SP-49 (cell line): Measurements from ENCODE around the genes ZSCAN25 and AZGP1.

DNA sequence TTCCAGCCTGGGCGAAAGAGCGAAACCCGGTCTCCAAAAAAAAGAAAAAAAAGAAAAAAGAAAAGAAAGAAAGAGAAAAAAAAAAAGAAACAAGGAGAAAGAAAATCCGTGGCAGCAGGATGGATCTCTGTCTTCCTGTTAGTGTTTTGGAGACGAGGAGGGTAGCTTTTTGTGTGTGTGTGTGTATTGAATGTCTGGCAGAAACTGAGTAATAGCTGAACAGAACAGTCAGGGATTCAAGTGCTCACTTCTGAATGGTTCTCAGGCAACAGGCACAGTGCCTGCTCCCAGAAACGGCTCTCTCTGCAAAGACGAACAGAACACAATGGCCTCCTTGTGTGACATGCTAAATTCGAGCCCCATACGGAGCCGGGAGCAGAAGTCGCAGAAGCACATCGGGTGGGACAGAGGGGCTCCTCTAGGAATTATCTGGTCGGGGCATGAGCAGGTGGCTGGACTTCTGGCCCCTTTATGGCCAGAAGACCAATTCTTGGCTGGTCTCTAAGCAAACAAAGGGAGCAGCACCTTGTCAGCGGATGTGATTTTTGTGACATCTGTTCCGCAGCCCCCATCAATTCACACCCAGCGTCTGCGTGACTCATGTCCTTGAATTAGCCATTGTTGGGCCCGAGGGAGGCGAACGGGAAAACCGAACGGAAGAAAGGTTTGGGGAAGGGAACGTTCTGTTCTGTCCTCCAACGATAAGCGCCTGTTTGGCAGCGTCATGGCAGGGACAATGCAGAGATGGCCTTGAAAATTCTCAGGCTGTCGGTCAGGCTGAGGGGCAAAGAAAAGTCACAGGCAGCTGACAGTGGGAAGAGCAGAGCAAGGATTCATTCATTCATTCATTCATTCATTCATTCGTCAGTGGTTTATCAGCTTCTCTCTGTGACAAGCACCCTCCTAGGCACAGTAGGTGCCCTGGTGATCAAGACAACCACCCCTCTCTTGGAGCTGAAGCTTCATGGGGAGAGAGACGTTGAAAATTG lies 47.3 kb upstream of the NPTX2 start:
- PRO-cap = no peak

DNA sequence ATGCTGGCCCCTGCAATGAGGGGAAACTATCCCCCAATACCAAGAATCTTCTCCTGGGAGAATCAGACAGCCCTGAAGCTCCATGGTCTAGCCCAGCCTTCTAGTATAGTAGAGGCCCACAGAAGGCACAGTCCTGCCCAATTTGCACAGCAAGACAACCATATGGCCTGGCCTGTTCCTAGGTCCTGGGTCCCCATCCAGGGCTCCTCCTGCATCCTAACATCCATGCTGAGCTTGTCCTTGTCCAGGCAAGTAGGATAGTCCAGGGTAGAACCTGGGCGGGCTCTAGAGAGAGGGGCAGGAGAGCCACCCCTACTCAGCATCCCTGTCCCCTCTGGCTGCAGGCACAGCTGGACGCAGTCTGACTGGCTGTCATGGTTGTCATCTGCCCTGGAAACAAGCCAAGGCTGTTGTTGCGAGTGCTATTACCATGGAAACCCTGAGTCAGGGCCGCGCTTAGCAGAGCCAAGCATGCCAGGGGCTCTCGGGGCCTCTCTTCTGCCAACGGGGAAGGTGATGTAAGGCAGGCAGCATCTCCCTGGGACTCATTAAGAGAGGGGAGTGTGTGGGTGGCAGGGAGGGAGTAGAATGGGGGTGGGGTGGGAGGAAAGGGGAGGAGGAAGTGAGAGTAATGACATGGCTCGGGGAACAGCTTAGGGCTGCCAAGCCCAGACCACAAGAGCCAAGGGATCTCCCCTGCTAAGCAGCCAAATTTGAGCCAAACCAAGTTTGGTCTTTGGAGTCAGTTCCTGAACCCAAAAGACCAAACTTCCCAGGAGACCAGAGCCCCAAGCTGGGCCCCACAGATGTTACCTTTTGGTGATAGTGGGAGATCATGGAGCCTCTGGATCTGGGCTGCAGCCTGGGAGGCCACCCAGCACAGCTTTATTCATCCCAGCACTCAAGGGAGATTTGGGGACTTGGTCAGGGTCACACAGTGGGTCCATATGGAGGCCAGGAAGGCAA lies 67.7 kb downstream of the TMEM130 start:
- PRO-cap = no peak

DNA sequence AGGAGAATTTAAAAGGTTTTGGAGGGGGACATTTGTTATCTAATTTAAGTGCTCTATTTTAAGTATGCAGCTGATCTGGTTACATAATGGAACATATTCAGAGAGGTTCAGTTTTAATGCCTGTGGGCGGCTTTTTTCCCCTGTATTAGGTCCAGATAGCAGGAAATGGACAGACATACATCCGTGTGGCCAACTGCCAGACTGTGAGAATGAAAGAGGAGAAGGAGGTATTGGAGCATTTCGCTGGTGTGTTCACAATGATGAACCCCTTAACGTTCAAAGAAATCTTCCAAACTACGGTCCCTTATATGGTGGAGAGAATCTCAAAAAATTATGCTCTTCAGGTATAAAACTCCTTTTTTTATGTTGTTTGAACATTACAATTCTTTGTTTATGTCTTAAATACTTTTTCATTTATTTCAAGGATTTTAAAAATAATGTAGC lies 32.6 kb downstream of the TRRAP start:
- PRO-cap = no peak

DNA sequence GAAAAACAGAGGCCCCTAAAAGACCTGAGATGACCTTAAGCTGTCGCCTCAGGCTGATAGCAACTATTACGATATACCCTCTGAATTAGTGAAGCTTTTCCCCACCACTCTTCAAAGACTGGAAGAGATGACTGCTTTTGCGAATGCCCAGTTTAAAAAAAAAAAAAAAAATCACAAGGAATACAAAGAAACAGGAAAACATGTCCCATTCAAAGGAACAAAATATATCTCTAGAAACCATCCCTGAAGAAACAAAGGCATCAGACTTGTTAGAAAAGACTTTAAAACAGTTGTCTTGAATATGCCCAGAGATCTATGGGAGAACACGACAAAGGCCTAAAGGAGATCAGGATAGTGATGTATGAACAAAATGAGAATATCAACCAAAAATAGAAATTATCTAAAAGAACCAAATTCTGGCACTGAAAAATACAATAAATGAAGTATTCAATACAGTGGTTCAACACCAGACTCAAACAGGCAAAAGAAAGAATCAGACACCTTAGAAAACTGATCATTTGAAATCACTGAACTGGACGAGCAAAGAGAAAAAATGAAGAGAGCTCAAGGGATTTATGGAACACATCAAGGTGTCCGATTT lies 120.9 kb downstream of the SMURF1 start:
- PRO-cap = no peak

GRCh38 chr7:99029915-99030763 lies 113.8 kb downstream of the SMURF1 start:
- PRO-cap = no peak

GRCh38 chr7:99092232-99092780 lies 51.6 kb downstream of the SMURF1 start:
- PRO-cap = no peak

DNA sequence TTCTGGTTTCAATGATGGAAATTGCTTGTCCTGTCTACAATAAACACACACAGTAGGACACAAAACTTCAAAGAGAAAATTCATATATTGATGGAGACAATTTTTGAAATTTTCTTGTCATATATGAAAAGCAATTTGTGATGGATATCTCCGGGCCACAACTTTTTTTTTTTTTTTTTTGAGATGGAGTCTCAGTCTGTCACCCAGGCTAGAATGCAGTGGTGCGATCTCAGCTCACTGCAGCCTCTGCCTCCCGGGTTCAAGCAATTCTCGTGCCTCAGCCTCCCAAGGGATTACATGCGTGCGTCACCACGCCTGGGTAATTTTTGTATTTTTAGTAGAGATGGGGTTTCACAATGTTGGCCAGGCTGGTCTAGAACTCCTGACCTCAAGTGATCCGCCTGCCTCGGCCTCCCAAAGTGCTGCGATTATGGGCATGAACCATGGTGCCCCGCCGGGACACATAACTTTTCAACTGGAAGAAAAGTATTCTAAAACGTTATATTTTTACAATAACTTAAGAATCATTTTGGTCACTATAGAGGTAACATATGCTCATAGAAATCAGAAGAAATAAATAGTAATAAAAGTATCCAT lies 40.1 kb downstream of the SMURF1 start:
- PRO-cap = no peak

DNA sequence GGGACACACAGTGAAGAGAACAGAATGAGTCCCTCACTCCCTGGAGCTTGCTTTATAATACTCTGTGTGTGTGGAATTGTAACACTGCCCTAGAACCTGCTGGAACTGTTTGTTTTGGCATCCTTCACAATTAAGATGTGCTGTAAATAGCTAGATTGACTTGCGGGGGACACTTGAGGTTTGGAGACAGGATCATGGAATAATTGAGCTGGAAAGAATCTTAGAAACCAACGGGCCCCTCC lies 57.7 kb upstream of the ARPC1A start:
- PRO-cap = no peak

- PRO-cap = no peak
Measured at GRCh38 chr7:99326214-99326968, 693 bp downstream of the ARPC1A start.

DNA sequence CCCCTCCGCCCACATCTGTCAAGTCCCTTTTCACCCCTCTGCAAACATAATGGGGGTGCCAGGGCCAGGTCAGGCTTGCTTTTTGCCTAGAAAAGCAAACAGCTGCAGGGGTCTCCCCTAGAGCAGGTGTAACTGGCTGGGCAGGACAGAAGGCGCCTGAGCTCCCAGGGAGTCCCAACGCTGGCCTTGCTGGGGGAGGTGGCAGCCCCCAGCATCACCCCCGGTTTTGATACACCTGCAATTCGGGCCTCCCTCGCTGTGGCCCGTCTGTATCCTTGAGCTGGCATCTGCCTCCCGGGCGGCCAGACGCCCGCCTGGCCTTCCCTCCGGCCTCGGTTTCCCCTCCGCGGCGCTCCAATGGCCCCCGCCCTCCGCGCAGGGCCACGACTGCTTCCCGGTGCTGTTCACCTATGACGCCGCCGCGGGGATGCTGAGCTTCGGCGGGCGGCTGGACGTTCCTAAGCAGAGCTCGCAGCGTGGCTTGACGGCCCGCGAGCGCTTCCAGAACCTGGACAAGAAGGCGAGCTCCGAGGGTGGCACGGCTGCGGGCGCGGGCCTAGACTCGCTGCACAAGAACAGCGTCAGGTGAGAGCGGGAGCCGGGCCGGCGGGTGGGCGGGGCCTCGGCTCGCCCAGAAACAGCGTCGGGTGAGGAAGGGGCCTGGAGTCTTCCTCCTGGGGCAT lies 16.0 kb downstream of the PDAP1 start:
- PRO-cap = no peak

DNA sequence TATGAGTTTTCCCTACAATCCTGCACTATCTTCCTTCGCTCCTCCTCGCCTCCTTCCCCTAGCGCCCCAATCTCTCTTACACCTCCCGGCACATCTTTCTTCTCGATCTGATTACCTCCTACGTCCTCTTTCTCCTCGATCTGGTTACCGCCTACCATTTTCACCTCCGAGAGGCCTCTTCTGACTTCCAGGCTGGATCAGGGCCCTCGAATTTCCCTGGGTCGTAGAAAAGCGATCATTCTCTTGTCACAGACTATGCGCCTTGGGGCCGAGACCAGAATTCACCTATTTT lies 483 bp downstream of the BUD31 start:
- PRO-cap = no peak

- PRO-cap = bidirectional peak, plus-strand start at chr7:99617004, minus-strand start at chr7:99616894
Measured at GRCh38 chr7:99616256-99617129, at the start of gene ZSCAN25. Gene ZSCAN25, plus strand, starts transcription at chr7:99616946.

- PRO-cap = no peak
Measured at GRCh38 chr7:99635058-99635266, 18.2 kb downstream of the ZSCAN25 start.

DNA sequence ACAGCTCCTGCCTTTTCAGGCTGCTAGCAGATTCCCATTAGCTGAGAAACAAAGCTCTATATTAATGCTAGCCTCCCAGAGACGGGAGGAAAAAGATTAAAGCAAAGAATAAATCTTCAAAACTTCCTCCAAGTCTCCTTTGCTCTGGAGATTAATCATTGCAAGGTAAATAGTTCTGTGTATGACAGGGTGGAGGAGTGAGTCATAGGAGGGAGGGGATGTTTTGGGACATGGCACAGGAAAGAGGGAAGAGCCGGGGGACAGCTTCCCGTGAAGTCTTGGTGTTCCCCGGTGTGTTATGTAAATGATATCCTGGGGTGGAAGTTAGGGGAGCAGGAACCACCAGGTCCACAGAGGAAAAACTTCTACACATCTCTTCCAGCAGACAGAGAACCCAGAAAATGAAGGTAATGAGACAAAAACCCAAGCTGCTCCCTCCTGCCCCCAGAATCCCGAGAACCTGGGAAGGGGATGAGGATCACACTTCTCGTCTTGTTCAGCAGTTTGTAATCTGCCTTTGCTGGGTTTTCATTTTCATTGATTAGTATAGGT lies 19.4 kb upstream of the CYP3A5 start:
- PRO-cap = no peak

GRCh38 chr7:99730015-99730216 lies 5.1 kb downstream of the CYP3A7 start:
- PRO-cap = no peak

DNA sequence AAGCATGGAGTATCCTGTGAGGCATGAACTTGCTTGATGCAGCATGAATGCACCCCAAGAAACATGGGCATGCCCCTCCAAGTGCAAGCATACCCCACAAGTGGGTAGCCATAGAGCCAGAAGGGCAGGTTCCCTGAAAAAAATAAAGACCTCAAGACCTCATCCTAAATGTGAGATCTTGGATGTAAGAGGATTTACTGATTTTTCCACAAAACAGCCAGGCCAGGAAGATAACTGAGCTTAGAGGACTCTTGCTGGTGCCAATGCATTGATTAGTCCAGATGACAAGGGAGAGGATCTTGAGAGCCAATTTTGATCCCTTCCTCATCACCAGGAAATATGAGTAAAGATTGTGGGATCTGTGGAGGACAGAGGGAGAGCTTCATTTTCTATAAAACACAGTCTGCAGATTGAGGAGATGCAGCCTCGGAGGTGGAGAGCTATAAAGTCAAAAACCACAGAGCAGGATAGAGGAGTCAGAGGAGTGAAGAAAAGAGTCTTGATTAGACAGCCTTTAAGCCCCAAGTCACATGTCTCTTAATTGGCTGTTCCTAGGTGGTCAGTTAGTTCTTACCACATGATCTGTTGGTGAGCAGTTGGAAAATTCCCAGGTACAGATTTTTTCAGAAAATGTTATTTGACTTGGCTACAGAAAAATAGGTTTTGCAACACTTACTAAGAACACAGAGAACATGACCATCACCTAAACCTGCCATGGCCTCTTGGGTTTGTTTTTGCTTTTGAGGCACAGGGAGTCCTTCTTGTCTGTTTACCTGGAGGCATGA lies 921 bp upstream of the CYP3A43 start:
- PRO-cap = no peak

- PRO-cap = no peak
Measured at GRCh38 chr7:99829415-99830164, 1.8 kb downstream of the CYP3A43 start.

DNA sequence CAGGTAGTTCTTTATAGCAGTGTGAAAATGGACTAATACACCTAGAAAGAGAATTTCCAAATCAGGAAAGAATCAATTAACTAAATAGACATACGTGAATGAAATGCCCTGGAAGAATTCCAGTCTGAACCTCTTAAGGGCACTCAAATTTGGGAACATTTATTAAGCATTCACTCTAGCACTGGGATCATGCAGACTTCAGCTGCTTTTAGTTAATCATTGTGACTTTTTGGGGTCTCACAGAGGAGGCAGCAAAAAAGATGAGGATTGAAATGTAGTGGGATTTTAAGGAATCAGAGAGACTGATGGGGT lies 5.0 kb downstream of the CYP3A43 start:
- PRO-cap = no peak

GRCh38 chr7:99975391-99976417 lies at the start of gene AZGP1:
Gene AZGP1, minus strand, starts transcription at chr7:99976031.
- PRO-cap = no peak

GRCh38 chr7:100012496-100013244 lies 2.7 kb upstream of the ZKSCAN1 start:
- PRO-cap = no peak